Tongue (tissue), 2 donors: ENCODE measurements around the gene WASHC4.

DNA sequence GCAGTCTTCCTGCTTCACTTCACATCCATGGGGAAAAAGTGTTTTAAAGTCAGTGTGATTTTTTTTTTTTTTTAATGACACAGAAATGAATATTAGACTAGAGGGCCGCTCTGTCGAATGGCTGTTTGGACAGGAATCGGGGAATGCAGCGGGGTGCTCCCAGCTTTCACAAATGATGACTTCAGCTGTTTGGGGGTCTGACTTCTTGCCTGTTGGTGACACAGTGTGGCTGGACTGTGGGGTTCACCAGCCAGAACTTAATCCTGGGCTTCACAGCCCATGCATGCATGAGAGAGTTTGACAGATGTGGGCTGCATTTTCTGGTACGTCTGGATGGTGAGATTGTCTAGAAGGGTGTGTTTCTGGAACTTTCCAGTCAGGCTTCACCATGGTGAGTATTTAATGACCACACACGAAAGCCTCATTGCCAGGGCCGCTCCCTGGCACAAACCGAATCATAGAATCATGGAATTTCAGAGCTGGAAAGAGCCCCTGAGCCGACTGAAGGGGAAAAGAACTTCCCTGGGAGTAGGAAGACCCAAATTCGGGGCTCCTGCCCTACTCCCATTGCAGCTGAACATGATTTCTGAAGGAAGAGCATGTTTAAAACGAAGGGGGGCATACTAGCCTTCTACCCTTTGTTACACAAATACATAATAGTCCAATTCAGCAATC, 29.6 kb downstream of the CHST11 start:
- RAMPAGE, long total RNA, result no peak

DNA sequence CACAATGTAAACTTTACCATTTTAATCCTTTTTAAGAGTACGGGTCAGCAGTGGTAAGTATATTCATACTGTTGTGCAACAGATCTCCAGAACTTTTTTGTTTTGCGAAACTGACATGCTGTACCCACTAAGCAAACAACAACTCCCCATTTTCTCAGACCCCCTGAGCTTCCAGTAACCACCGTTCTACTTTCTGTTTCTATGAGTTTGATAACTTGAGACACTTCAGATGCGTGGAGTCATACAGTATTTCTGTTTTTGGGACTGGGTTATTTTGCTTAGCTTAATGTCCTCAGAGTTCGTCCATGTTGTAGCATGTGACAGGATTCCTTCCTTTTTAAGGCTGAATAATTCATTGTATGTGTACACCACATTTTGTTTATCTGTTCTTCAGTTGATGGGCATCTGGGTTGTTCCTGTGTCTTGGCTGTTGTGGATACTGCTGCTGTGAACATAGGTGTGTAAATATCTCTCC, 38.1 kb downstream of the CHST11 start:
- RAMPAGE, long total RNA, result no peak

DNA sequence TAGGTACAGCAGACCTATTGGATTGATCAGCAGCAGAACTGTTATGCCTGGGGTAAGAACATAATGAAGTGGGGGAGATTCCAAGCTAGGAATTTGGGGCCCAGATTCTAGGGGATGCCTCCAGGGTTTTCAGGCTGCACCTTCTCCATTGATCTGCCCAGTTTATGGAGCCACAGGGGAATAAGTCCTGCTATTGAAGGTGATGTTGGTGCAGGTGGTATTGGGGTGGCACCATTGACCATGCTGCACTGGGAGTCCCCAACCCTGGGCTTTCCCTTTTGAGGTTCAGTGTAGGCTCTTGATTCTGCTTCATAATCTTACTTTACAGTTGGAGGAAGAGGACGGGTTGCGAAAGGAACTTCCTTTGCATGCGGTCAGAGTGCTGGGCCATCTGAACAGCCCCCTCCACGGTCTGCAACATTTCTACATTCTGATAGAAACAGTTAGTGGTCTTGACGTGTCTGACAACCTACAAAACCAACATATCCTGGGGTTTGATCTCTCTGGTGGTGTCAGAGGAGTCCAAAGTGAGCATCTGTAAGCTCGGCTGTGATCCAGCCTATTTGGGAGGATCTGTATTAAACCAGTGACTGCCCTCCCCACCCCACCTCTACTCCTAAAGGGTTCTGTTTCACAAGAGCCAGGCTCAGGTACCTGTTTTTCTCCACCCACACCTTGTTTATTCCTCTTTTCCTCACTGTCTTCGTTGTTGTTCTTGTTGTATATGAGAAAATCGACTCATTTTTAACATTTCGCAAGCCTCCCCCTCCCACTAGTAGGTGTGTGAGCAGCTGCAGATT, 113.0 kb downstream of the CHST11 start:
- RAMPAGE, long total RNA, result no peak

DNA sequence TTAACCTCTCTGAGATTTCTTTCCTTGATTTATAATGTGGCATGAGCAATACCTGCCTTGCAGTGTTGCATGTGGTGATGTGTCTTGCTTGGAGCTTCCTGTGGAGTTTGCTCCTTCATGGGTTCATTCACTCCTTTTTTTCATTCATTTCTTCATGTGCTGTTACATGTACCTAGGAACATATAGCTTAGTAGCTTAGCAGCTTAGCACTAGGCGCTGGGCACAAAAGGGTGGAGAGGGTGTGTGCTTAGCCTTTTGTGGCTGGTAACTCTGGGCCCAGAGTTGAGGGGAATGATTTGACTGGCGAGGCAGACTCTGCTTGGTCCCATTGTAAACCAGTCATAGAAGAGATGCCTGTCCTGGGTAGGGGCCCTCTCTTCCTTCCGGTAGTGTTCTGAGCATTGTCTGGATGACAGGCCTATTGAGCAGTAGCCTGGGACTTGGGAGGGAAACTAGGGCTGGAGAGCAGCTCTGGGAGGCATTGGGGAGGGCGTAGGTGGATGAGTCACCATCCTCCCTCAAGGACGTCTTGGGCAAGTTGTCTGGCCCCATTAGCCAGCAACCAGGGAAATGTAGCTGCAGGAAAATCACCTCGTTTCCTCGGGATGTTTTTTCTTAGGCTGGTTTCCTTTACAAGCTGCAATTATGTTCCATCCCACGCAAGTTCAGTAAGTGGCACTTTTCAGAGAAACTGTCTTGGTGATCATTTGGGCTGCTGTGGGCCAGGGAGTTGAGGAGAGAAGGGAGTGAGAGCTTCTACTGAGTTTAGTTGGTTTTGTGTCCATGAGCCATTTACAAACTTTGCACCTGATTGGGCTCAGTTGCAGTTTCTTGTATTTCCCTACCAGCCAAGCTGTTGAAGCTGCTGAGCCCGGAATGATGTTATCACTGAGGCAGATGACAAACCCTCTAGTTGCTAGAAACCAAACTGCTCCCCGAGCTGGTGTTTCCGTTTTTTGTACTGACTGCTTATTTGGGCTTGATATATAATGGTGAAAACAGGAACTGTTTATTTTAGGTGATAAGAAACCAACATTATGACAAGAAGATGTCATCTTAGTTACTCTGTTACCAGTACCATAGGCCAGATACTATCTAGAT, 147.4 kb downstream of the CHST11 start:
- RAMPAGE, long total RNA, result no peak

- RAMPAGE, long total RNA, result no peak
Observed at GRCh38 chr12:104649276-104650466, 192.9 kb downstream of the CHST11 start.

DNA sequence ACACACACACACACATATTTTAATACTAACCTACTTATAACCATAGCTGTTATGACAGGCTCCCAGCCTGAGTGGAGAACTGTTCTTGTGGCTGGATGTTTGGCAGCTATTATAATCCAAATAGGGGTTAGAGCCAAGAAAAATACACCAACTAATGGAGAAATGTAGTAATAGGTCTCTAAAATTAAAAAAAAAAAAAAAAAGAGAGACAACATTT, 91.8 kb downstream of the SLC41A2 start:
- RAMPAGE, long total RNA, result no peak

GRCh38 chr12:105107479-105108531, at the start of gene WASHC4:
TSS of gene WASHC4 (plus strand) at chr12:105107731.
- RAMPAGE, long total RNA, result no peak

DNA sequence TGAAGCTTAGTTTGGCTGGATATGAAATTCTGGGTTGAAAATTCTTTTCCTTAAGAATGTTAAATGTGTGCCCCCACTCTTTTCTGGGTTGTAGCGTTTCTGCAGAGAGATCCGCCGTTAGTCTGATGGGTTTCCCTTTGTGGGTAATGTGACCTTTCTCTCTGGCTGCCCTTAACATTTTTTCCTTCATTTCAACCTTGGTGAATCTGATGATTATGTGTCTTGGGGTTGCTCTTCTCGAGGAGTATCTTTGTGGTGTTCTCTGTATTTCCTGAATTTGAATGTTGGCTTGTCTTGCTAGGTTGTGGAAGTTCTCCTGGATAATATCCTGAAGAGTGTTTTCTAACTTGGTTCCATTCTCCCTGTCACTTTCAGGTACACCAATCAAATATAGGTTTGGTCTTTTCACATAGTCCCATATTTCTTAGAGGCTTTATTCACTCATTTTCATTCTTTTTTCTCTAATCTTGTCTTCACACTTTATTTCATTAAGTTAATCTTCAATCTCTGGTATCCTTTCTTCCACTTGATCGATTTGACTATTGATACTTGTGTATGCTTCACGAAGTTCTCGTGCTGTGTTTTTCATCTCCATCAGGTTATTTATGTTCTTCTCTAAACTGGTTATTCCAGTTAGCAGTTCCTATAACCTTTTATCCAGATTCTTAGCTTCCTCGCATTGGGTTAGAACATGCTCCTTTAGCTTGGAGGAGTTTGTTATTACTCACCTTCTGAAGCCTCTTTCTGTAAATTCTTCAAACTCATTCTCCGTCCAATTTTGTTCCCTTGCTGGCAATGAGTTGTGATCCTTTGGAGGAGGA, 52.3 kb downstream of the APPL2 start:
- RAMPAGE, long total RNA, result no peak

DNA sequence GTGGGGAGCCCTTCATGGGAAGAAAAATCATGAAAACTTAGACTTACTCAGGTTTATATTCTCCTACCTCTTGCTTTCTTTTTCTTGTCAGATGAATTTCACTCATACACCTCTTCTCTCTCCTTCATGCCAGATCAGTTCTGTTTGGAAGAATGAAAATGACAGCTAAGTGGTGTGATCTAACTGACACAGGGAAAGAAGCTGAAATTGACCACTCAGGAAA, 3.7 kb upstream of the C12orf75 start:
- RAMPAGE, long total RNA, result no peak

DNA sequence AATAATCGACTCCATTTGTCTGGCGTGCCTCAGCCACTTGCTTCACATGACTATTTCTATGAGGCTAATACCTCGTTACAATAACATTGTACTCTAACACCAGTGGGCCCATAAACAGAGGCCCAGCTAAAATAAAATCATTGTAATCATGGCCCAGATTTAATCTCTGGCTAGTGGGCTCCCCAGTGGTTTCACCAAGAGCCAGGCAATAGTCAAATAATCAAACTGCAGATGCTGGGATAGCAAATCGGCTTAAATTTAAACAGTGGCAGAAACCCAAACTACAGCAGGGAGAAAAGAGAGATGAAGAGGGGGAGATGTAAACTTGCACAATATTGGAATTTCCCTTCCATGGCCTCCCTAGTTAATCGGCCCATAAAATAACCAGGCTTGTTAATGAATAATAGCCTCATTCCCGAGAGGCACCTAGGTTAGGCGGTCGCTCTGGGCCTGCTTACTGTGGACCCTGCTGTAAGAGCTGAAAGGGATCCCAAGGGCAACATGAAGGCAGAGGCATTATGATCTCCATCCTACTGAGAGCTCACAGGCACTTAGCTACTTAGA, 116.2 kb downstream of the NUAK1 start:
- RAMPAGE, long total RNA, result no peak

DNA sequence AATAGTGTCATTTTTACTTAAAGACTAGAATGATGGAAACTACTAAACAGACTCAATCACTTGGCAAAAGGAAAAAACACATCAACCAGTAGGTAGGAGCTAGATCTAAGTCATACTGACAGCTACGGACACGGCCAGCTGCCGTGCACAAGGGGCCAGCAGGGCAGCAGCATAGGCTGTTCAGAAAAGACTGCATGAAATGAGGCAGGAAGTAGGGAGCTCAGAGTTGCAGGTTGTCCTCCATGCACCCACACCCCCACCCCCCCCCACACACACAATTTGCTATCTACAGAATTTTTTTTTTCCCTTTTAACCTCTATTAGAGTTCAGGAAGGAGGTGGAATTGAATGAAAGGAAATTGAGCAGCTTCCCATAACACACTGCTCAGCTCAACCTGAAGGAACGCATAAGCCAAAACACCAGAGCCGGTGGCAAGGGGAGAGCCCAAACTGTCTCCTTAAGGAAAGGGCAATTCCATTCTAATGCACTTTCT, 74.2 kb downstream of the NUAK1 start:
- RAMPAGE, long total RNA, result no peak

DNA sequence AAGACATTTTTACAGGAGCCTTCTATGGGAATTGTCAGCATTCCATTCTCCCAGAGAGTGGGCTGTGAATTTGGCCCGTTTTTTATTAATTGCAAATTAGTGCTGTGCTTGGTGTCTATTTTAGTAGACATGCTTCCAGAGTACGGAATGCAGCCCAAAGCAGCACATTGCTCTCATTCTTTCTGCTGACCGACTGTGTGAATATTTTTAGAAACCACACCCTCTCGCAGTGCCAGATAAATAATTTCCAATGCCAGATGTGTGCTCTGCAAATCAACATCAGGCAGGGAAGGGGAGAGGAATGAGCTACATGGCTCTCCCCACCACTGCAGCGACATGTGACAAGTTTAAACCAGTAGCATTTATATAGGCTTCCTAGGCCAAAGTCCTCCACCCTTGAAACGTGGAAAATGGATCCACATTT, 58.4 kb downstream of the NUAK1 start:
- RAMPAGE, long total RNA, result no peak

DNA sequence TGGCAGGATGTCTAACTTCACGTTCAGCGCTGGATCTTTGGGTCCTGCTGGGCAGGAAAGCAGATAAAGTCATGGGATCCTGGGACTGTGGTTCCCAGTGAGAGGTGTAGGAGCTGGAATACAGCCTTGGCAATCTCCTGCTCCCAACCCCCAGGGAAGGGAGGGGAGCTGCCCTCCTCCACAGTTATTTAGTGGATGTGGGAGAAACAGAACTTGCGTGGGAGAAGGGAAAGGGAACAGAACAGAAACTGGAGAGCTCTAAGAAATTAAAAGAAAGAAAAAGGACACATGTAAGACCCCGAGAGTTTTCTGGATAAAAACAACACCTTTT, 36.9 kb downstream of the NUAK1 start:
- RAMPAGE, long total RNA, result no peak

DNA sequence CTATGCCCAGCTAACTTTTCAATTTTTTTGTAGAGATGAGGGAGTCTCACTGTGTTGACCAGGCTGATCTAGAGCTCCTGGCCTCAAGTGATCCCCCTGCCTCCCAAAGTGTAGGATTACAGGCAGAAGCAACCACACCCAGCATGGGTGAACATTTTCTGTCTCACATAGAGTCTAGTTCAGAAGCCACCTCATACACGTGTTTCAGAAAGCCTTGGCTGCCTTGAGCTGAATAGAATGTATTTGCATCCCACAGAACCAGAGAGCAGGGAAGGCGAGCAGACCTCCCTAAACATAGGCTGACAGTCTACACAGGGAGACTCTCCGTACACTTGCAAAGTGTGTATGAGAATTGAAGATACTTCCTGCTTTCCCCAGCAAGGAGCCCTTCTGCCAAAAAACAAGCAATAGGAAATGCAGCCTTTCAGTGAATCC, 11.4 kb downstream of the NUAK1 start:
- RAMPAGE, long total RNA, result no peak

DNA sequence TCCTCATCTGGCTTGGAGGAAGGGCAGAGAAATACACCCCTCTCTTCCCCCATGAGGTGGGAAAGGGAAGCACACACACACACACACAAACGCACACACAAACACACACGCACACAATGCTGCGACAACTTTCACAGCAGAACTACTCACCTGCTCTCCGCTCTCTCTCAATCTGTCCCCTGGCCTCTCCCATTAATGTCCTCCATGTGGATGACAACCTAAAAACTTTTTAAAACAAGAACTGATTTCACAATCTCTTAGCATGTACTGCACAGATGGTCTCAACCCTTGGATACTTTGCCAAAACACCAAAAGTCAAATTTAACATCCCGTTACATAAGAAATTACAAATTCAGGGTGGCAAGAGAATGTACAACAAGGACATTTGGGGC, 49.7 kb downstream of the CKAP4 start:
- RAMPAGE, long total RNA, result no peak

DNA sequence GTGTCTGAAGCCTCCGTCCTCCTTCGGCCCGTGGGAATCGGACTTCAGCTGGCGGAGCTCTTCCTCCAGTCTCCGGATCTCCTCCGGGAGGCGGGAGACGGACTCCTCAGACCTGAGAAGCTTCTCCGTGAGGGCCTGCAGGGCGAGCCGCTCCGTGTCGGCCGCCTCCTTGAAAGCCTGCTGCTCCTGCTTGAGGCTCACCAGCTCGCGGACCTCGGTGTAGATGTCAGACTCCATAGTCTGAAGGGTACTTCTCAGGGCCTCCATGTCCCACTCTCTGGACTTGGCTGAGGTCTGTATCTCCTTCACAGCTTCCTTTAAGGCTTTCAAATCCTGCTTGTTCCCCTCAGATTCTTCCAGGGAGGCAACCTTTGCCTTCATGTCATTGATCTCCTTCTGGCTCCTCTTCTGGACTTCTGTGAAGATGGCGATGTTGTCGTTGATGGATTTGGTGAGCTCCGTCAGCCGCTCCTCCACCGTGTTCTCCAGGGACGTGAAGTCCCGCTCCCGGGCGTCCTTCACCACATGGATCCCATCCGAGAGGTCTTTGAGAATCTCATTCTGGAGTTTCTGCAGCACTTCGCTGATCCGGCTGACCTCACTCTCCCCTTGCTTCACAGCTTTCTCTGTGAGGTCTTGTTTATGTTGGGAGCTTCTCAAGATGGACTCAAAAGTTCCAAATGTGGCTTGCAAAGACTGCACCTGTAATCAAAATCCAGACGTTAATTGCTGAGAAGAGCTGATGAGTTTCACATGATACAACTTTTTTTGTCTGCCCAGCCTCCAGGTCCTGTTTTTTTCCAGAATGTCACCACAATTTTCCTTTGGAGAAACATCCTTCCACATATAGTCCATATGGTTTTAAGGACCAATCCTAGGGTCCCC, 7.9 kb downstream of the CKAP4 start:
- RAMPAGE, long total RNA, result no peak

- RAMPAGE, long total RNA, result no peak
Observed at GRCh38 chr12:106251575-106252021, 3.8 kb upstream of the CKAP4 start.

GRCh38 chr12:106358199-106358851, 777 bp downstream of the POLR3B start:
- RAMPAGE, long total RNA, result no peak

GRCh38 chr12:106428378-106428668, 70.8 kb downstream of the POLR3B start:
- RAMPAGE, long total RNA, result no peak

DNA sequence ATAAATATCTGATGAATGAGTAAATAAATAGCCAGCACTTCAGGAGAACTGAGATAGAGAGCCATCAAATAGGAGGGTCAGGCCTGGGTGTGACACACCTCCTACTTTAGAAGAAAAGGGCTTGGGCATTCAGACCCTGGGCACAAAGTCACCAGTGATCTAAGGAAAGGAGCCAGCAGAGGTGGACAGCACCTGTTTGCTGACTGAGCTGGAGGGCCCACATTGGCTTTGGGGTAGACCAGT, 50.1 kb downstream of the RFX4 start:
- RAMPAGE, long total RNA, result no peak